HTR-8/SVneo (cell line): ENCODE measurements around a stretch of chr3.

DNA sequence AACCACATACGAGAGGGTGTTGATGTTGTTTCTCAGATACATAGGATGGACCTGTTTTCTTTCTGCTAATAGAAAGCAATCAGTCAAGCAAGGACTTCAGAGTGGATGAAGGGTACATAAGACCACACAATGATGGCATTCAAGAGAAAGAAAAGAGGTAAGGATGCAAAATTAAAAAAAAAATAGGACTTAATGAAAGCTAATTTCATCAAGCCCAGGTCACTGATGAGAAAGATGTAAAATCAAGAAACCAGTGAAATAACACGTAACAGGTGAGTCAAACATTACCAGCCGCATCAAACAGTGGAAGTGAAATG is 6.2 kb downstream of the GLB1 start:
- RRBS = no CpG with 5 or more reads among the region's 3 CpGs

DNA sequence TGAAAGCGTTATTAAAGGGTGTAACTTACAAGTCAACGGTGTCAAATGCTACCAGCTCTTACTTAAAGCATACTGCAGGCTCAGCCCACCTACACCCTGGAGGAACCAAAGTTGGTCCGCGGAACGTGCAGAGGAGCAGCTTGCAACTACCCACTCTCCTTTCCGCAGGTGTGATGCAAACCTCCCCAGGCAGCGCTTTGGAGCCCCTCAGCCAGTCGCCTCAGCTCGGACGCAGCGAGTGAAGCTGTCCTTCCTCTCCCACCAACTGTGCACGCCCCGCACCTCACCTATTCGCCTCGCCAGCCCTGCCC is 939 bp downstream of the GLB1 start:
- RRBS = no CpG with 5 or more reads among the region's 15 CpGs

DNA sequence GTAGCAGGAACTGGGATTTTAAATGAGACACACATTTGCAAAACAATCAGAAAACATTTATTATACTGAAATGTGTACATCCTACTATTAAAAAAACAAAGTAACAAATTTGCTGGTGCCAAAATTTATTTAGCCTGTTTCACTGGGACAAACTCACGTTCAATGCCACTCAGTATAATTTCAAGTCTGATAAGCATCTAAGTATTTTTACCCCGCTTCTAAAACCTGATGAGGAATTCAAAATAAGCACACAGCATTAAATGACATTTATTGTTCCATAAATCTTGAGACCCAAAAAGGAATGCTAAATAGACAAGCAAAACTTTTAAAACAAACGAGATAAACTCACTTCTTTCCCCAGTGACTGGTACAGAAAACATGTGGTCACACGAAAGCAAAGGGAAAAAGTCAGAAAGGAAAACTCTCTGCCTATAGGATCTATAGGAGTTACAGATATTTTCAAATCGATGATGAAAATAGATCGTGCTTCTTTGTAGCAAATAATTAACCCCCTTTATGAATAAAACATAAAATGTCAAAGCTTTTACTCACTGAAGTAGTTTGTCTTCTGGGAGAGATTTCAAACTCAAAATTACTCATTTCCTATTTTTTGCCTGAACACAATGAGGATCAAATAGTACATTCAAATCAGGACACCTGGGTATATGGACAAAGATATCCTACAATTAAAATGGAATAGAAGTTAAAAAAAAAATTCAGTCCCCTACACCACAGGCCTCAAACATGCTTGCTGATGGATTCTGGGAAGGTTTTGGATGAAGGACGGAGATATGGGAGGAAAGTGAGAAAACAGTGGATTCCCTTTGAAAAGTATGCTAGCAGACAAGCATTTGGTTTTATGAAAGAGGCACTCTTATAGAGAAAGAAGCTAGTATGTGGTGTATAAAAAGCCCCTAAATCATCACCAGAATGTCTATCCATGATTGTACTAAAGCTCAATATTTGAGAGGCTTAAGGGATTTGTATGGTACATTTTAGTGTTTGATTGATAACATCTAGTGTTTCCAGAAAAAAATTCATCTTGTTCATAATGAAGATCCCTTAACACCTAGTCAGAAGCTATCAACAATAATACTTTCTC is 51.6 kb downstream of the UBP1 start:
- RRBS = no CpG with 5 or more reads among the region's 7 CpGs

DNA sequence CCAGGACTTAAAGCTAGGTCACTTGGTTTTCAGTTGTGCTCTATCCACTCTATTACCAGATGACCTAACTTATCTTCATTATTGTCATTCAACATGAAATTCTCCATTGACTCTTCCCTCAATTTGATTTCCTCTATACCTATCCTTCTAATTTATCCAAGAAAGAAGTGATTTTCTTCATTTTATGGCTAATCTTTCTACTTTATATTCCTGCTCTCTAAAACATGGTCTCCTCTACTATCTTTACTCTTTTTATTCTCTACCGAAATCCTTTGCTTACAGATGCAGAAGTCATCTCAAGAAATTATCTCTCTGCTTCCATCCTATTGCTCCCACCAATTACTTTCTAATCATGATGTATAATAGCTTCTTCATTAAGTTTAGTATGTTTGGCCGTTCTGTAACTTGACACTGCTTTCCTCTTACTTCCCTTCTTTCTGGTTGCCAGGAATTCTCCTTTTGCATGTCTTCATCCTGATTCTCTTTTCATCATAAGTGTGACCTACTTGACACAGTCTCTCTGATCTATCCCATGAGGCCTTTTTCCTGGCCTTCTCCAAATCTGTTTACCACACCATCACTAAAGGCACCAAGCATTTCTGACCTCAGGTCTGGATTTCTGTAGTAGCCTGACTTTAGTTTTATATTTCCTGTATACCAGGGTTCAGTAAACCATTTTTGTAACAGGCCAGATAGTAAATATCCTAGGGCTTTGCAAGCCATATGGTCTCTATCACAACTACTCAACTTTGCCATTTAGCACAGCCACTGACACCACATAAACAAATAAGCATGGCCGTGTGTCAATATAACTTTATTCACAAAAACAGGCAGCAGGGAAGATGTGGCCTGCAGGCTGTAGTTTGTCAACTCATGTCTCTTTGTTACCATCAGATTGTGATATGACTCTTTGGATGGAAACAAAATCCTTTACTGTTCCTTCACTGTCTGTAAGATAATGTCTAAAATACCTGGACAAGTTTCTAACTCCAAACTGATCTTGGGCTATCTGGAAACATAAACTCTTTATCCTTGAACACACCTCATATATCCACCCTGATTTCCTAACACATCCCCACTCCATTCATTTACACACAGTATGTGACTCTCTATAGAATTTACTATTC is 123.0 kb upstream of the UBP1 start:
- RRBS = no CpG with 5 or more reads among the region's 3 CpGs

DNA sequence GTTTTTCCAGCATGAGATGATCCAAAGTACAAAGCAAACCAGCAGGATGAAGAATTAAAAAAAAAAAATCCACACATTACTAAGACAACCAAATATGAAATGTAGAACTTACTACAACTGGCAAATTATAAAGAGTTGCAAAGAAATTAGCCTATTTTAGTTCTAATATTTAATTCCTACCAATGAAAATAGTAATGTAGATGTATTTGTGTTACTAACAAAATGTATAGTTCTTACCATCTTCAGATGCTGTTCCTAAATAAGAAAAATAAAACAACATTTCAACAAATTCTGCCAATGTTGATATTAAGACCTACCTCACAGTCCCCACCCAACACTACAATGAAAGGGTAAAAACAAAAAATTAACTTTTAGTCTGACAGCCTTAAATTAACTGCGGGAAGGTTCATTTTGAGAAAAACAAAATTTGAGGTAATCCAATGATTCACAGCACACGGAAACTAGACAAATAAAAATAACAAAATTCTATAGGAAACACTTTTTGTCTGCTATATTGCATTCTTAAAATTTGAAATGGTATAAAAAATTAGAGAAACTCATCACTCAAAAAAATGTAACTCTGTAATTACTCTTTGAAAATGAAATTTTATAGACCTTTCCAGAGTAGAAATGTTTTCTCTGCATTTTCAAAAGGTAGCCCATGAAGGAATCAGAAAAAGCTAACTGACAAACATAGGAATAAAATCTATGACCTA is 123.2 kb downstream of the CLASP2 start:
- RRBS = no CpG with 5 or more reads among the region's 2 CpGs

DNA sequence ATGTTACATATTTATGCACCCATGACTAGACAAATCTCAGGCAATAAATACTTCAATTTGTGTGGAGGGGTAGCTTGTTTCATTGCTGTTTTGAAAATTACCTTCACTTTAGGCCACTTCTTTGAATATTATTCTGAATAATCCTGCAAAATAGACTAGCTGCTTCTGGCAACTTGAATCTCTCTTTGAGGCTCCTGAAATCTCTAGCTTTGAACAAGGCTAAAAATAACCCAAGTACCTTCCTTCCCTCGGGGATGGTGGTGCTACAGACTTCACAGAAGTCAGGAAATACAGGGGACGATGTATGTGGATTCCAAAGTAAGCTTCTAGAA is 783.3 kb upstream of the ARPP21 start:
- RRBS = no CpG with 5 or more reads among the region's 2 CpGs

GRCh38 chr3:36380798-36381169 is 480 bp downstream of the STAC start:
- RRBS = 5% methylated on average over 6 of the region's 15 CpGs

- RRBS = no CpG with 5 or more reads among the region's 7 CpGs
These were observed 1.1 kb downstream of the STAC start for GRCh38 chr3:36381269-36381923.

GRCh38 chr3:36831106-36831758 is 66.9 kb upstream of the DCLK3 start:
- RRBS = no CpG with 5 or more reads among the region's 16 CpGs

DNA sequence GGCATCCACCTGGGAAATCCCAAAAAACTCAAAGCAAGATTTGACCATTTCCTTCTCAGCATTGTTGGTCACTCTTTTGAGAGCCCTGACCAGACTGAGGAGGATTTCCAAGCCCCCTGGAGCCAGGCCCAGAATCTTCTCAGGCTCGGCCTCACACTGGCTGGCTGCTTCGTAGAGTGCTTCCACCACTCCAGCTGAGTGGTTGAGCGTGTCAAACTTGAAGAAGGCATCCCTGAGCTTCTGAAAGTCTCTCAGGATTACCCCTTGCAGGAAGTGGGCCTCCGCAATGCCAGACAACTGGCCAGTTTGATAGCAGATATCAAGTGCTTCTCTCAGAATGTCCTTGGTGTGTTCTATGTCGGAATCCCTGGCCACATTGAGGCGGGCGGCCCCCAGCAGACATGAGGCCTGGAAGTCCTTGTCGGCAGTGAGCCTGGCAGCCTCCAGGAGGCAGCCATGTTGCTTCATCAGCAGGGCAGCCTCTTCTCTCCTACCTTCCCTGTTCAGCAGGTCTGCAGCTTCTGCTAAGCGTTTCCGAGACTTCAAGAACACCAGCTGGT is 68.9 kb upstream of the DCLK3 start:
- RRBS = no CpG with 5 or more reads among the region's 10 CpGs

DNA sequence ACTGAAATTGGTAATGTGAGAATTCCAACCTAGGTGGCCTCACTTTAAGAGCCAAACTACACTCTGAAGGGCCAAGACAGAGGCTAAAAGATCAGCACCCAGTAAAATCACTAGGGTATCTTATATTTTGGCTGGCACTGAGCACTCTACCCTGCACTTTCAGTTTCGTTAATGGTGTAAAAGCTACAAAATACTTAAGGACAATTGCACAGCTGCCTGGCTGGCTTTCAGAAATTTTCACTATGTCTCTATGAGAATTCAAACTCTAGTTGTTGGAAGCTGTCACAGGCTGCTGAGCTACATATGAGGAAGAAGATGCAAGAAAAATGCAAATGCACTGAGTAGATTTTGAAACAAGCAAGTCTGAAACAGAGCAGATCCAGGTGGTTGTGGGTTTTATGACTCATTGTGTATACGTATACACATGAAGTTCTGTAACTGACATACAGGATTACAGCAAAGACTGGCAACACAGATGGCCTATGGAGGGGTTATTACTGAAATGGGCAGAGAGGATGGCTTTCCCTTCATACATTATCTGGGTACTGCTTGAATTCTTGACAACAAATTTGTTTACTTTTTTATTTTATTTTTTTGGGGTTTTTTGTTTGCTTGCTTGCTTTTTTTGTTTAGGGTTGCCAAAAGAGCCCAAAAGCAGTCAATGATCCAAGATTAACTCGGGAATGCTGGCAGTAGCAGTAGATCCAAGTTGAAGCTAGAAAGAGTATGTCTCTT is 32.4 kb downstream of the TRANK1 start:
- RRBS = no CpG with 5 or more reads among the region's 3 CpGs

DNA sequence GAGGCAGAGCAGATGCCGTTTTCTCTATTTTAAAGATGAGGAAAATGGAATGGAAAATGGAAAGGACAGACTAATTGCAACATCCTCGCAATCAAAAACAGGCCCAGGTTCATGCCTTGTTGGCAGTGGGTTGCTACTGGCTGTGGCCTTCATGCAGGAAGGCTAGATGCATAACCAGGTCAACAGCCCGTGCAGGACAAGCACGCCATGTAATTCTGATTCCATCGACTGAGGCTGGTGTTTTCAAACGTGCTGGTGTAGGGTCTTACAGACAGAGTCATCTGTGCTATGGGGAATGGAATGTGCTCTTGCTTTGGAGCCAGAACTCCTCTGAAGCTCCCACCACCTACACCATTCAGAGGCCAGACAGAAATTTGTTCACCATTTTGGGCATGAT is 37.9 kb downstream of the MLH1 start:
- RRBS = no CpG with 5 or more reads among the region's 6 CpGs

- RRBS = no CpG with 5 or more reads among the region's 2 CpGs
These were observed 34.8 kb downstream of the LRRFIP2 start for GRCh38 chr3:37139296-37140317.

GRCh38 chr3:37324397-37325336 is 81.6 kb downstream of the GOLGA4 start:
- RRBS = no CpG with 5 or more reads among the region's 3 CpGs

GRCh38 chr3:37432454-37433104 is 19.4 kb upstream of the ITGA9 start:
- RRBS = no CpG with 5 or more reads among the region's 8 CpGs

- RRBS = no CpG with 5 or more reads among the region's 5 CpGs
These were observed 9.8 kb upstream of the ITGA9 start for GRCh38 chr3:37442041-37442585.

- RRBS = no CpG with 5 or more reads among the region's 11 CpGs
These were observed 81.4 kb downstream of the ITGA9 start for GRCh38 chr3:37533295-37533784.

- RRBS = 34% methylated on average over 3 of the region's 5 CpGs
These were observed 143.4 kb downstream of the ITGA9 start for GRCh38 chr3:37595202-37595783.

GRCh38 chr3:37667396-37667803 is 194.3 kb upstream of the CTDSPL start:
- RRBS = no CpG with 5 or more reads among the region's 5 CpGs

DNA sequence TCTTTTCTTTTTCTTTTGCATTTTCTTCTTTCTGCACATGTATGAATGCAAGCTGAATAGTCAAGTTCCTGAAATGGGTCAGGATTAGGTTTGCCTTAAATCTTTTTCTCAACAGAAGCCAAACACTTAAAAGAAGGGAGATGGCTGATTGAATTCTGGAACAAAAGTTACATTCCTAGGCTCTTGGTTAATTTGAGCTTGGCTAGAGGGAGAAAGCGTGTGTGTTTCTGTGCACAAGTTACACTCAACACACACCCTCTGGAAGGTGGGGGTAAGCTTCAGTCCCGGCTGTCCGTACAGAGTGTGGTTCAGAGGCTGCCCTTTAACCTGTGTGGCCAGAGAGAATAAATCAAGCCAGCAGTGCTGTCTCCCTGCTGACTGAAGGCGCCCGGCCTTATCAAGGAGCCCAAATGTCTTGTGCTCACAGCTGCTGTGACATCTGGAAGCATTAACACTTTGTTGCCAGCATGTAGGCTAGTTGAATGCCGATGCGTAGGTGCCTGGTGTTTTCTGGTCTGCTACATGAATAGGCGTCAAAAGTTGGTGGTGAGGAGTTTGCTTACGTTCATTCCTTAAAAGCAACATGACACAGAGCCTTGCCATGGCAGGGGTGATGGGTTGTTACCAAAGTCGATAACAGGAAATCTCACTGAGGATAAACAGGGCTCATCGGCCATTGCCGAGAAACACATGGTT is 96.1 kb upstream of the CTDSPL start:
- RRBS = 20% methylated on average over 4 of the region's 12 CpGs